ENCODE data around the gene TH.

GRCh38 chr11:1573937-1574922, 2.2 kb upstream of the DUSP8 start:
- PRO-cap: bidirectional peak, plus-strand start at chr11:1574192, minus-strand start at chr11:1573840; bidirectional peak, plus-strand start at chr11:1574428, minus-strand start at chr11:1574438
- RAMPAGE, long total RNA, 2 experiments: no peak in any of the 2 experiments

DNA sequence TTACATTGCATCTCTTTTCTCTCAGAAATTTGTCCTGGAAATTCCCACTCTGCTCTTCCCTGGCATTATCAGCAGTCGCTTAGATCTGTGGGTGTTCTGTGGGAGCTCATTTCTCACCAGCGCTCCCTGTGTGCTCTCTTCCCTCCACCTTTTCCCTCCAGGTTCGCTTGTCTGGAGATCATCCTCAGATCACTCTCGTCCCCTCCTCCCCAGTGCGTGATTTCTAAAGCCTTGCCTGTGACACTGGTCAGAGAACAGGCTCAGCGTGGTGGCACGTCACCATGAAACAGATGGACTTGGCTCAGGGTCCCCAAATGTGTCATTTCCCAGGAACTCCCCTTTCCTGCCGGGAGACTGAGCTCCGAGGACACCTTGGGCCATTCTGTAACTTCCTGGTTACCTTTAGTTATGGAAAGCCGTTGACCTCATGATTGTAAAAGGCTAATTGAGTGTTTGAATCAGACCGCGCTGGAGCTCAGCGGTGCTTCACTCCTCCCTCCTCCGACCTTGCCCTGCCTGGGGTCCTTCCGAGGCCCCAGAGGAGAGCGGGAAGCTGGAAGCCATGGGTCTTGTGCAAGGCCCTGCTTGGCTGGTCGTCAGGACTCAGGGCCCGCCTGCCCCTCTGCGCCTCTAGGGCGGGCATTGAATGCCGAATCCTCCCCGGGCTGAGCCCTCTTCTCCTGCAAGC, 1.6 kb downstream of the KRTAP5-2 start:
- PRO-cap: no peak
- RAMPAGE, long total RNA, 2 experiments: no peak in any of the 2 experiments

DNA sequence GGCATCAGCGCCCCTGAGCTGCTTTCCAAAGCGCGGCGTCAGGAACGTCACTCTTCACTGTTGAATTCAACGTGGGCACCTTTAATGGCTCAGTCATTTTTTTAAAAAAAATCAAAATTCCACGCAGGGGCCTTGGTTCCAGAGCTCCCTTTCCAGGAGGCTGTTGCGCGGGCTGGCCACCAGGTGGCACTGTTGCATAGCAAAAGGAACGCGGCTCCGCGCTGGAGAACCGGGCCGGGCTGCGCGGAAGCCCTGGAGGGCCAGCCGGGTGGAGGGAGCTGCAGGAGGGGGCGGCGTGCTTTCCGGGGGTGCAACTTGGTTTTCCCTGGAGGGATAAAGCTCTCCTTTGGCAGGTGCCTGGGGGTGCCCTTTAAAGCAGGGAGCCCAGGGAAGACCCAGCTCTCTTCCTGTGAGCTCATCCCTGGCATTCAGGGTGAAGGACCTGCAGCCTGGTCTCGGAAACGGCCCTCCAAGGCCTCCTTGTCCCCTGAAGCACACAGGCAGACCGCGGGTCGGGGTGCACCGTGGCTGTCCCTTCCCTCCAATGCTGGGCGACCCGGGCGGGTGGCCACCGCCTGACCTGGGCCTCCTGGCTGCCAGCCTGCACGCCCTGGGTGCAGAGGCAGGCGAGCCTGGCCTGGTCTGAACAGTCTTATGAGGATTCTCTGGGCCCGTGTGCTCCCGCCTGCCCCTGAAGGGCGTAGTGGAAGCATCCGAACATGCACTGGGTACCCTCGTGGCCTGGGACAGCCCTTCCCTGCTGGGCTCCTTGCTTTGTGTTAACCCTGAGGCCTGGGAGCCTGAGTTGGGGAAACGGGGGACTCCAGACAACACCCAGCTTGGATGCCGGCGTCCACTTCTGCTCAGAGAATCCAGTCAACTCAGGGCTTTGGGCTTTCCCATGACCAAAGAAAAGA, 23.4 kb downstream of the KRTAP5-5 start:
- PRO-cap: no peak
- RAMPAGE, long total RNA, 2 experiments: no peak in any of the 2 experiments

- PRO-cap: no peak
- RAMPAGE, long total RNA, 2 experiments: no peak in any of the 2 experiments
These were observed 14.6 kb upstream of the KRTAP5-6 start for GRCh38 chr11:1682280-1682941.

DNA sequence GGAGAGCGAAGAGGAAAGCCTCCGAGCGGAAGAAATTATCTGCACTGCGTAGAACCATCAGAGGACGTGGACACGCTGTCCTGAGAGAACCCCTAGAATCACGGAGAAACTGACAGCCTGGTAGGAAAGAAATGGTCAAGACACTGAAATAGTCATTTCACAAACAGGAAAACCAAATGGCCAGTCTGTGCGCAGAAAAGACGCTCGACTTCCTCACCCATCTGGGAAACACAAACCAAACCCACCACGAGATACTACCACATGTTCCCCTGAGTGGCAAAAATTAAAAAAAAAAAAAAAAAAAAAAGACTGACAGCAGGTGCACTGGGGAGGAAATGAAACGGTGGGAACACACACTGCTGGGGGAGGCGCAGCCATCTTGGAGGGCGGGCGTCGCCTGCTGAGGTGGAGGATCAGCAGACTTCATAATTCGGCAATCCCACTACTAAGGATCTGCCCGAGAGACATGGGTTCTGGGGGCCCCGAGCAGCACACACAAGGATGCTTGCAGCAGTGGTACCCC, 21.3 kb downstream of the IFITM10 start:
- PRO-cap: no peak
- RAMPAGE, long total RNA, 2 experiments: no peak in any of the 2 experiments

GRCh38 chr11:1743553-1744492, 6.6 kb downstream of the IFITM10 start:
- PRO-cap: no peak
- RAMPAGE, long total RNA, 2 experiments: no peak in any of the 2 experiments

- PRO-cap: no peak
- RAMPAGE, long total RNA, 2 experiments: no peak in any of the 2 experiments
These were observed 602 bp downstream of the IFITM10 start for GRCh38 chr11:1749599-1750387.

DNA sequence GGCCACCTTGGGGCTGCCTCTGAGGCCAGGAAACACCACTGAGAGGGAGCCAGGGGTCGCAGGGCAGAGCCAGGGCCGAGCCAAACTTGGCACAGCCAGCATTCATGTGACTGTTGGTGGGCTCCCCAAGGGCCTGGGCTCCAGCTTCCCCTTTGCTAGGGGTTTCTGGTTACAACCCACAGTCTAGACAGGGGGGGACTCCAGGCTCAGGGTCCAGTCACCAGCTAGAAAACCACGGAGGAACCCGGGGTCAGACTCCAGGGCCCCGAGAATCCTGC, 790 bp upstream of the IFITM10 start:
- PRO-cap: no peak
- RAMPAGE, long total RNA, 2 experiments: no peak in any of the 2 experiments

- PRO-cap: no peak
- RAMPAGE, long total RNA, 2 experiments: no peak in any of the 2 experiments
These were observed 4.4 kb upstream of the IFITM10 start for GRCh38 chr11:1754727-1755298.

- PRO-cap: no peak
- RAMPAGE, long total RNA, 2 experiments: no peak in any of the 2 experiments
These were observed 5.9 kb upstream of the LSP1 start for GRCh38 chr11:1846882-1847388.

- PRO-cap: no peak
- RAMPAGE, long total RNA, 2 experiments: no peak in any of the 2 experiments
These were observed 2.0 kb downstream of the LSP1 start for GRCh38 chr11:1854615-1855649.

DNA sequence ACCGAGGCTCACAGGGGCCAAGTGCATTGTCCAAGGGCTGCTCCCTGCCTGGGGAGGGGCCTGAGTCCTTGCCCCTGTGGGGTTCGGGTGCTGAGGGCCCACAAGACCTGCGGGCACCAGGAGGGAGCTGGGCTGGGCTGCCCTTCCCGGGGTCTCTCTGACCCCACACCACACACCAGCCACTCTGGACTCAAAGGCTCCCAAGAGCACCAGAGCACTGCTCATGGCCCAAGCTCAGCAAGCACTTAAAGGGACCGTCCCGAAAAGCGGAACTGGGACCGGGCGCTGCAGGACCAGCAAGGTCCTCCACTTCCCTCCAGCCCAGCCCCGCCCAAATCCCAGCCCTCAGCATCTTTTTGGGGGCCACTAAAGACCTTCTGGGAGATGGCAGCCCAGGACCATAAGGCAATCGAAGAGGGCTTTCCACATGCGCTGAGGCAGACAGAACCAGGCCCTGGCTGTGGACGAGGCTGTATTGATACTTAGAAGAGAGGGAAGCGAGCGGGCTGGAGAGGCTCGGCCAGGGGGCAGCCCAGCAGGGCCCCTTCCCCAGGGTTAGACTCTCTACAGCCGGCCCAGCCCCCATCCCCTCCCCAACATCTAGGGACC, 5.4 kb downstream of the LSP1 start:
- PRO-cap: no peak
- RAMPAGE, long total RNA, 2 experiments: no peak in any of the 2 experiments

- PRO-cap: no peak
- RAMPAGE, long total RNA, 2 experiments: no peak in any of the 2 experiments
These were observed 14.3 kb downstream of the LSP1 start for GRCh38 chr11:1866818-1868030.

DNA sequence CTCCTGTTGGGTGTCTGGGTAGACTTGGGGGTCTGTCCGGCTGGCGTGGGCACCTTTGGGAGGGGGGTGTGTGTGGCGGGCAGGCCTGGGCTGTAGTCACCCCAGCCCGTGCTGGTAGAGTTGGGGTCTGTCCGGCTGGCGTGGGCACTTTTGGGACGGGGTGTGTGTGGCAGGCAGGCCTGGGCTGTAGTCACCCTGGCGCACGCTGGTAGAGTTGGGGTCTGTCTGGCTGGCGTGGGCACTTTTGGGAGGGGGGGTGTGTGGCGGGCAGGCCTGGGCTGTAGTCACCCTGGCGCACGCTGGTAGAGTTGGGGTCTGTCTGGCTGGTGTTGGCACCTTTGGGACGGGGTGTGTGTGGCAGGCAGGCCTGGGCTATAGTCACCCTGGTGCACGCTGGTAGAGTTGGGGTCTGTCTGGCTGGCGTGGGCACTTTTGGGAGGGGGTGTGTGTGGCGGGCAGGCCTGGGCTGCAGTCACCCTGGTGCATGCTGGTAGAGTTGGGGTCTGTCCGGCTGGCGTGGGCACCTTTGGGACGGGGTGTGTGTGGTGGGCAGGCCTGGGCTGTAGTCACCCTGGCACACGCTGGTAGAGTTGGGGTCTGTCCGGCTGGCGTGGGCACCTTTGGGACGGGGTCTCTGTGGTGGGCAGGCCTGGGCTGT, 18.9 kb downstream of the LSP1 start:
- PRO-cap: no peak
- RAMPAGE, long total RNA, 2 experiments: no peak in any of the 2 experiments

GRCh38 chr11:1873072-1874135, 18.3 kb downstream of the PRR33 start:
- PRO-cap: no peak
- RAMPAGE, long total RNA, 2 experiments: no peak in any of the 2 experiments

- PRO-cap: no peak
- RAMPAGE, long total RNA, 2 experiments: no peak in any of the 2 experiments
These were observed 29.9 kb downstream of the IGF2 start for GRCh38 chr11:2109092-2109969.

DNA sequence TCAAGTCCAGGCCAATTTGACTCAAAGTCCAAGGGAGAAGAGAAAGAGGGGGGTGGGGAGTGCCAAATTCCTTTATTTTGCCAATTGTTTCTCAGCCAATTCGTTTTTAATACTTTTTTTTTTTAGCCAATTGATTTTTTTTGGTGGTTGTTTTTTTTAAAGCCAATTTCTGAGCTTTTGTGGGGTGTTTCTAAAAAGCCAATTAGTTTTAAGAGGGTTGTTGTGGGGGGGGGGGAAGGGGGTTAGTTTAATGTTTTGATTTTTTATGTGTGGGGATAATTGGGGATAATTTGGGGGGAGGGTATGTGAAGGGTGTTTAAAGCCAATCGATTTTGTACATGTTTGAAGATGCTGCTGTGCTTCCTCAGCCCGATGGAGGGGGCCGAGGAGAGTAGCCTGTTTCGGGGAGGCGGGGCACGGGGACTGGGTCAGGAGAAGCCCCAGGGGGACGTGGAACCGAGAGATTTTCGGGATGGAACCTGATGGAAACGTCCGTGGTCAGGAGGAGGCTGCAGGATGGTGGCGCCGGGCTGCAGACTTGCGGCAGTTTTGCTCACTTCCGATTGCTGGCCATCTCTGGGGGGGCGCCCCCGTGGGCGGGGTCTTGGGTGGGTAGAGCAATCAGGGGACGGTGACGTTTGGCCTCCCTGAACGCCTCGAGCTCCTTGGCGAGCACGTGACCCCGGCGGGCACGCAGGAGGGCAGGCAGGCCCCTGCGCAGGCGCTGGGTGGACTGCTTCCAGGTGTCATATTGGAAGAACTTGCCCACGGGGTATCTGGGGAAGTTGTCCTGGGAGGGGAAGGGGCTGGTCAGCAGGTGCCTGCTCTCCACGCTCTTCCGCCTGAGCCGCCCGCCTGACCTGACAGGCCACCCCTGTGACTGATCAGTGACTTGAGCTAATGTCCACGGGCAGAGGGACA, 6.5 kb downstream of the IGF2 start:
- PRO-cap: no peak
- RAMPAGE, long total RNA, 2 experiments: no peak in any of the 2 experiments

DNA sequence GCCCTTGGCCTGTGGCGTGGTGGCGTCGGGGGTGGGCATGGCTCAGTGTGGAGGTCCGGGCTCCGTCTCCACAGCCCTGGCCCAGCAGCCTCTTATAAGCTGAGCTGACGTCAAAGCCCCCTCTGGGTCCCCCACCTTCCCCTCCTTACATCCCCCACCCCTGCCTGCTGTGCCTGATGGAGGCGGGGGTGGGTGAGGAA, at the start of gene TH:
TSS of gene TH (minus strand) at position 68 of the 200 bp plus-strand sequence.
- PRO-cap: no peak
- RAMPAGE, long total RNA, 2 experiments: no peak in any of the 2 experiments

- PRO-cap: no peak
- RAMPAGE, long total RNA, 2 experiments: no peak in any of the 2 experiments
These were observed 33.2 kb upstream of the TH start for GRCh38 chr11:2204769-2205360.

GRCh38 chr11:2268745-2269846, 1.3 kb downstream of the ASCL2 start:
- PRO-cap: bidirectional peak, plus-strand start at chr11:2269113, minus-strand start at chr11:2268972; bidirectional peak, plus-strand start at chr11:2269587, minus-strand start at chr11:2269490
- RAMPAGE, long total RNA, 2 experiments: no peak in any of the 2 experiments

All from body of pancreas (tissue), 2 donors.